HTERT-HM (cell line): ENCODE measurements around a stretch of chr7.

DNA sequence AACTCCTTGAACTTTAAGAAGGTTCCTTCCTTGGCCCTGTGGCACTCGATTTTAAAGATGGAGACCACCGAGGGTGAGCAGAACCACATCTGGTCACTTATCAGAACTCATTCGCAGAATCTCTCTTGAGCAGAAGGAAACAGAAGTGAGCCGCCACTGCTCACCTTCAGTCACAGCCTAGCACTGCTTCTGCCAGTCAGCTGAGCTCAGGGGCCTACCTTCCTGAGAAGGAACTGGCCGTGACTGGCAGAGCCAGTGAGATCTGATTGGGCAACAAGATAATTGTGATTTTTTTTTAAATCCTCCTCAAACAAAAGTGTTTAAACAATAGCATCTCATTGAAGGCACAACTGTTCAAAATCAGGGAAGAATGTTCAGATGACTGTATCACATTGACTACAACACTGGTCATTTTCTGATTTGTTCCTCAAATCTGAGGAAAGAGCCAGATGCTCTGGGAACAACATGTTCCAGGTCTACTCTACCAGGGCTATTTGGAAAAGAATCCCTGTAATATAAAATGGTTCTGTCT lies 2.7 kb upstream of the SYPL1 start:
- RRBS = no CpG with 5 or more reads among the region's 5 CpGs

DNA sequence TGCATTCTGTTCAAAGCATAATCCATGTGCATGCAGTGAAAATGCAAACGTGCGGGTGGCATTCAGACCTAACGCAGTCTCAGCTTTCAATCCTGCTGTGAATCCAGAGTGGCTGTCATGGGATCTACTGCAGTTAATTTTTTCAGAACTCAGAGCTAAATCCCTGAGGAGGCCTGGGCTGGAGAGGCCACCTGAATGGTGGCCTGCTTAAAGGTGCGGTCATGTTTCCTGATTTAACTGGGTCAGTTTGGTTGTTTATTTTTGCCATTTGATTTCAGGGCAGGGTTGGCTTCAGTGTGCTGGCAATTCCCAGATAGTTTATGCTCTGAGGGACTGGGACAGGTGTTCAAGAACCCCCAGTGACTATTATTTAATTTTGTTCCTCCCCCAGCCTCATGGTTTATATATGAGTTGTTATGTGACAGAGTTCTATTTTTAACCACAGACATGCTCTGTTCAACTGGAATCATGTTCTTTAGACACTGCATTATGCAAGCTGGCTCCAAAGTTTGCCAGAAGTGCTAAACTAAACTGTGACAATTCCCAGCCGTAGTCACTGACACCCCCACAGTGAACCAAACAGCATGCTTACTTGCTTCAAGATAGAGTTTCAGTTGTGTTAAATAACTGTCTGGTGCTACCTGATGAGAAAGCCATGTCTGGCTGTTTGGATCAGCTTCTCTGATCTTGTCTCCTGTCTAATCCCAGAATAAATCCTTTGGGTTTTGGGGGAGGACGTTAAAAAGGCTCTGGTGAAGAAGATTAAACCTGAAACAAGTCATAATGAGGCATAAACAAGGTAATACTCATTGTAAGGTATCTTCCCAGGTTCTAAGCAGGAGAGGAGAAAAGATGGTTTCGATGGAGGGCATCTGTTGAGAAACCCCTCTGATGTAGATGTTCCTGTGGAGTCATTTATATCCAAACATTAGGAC lies 27.7 kb upstream of the SYPL1 start:
- RRBS = no CpG with 5 or more reads among the region's 7 CpGs

DNA sequence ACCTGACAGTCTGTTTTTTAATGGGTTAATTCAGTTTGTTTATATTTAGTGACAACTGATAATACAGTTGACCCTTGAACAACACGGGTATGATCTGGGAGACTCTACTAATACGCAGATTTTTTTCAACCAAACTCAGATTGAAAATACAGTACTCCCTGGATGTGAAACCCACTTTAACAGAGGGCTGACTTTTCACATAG lies 69.8 kb upstream of the SYPL1 start:
- RRBS = no CpG with 5 or more reads among the region's 2 CpGs

- RRBS = no CpG with 5 or more reads among the region's 3 CpGs
These were observed 35.9 kb downstream of the NAMPT start for GRCh38 chr7:106248765-106249432.

GRCh38 chr7:106249433-106250206 lies 35.2 kb downstream of the NAMPT start:
- RRBS = no CpG with 5 or more reads among the region's 5 CpGs

- RRBS = no CpG with 5 or more reads among the region's 5 CpGs
These were observed 19.7 kb downstream of the NAMPT start for GRCh38 chr7:106264680-106265870.

DNA sequence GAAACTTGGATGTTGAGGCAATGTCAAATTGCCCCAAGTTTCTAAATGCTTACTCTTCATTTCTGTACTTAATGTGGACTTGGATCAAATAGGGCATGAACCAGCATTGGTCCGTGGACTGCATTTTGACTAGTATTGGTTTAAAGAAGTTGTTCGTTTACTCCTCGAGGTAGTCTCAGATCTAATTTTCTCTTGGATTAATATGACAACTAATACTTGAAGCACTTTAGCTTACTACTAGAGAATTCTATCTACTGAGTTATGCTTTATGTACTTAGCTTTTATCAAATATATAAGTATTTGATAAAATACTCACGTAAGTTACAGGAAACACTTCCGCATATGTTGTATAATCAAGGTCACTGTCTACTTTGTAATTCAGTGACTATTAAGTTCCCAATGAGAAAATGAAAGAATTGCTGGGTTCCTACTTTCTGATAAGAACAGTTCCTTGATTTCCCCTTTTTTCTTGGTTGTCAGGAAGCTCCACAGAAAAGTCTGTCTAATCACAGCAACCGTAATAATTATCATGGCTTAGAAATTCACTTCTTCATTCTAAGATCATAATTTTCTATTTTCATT lies 15.0 kb downstream of the NAMPT start:
- RRBS = no CpG with 5 or more reads among the region's 6 CpGs

- RRBS = no CpG with 5 or more reads among the region's 11 CpGs
These were observed 11.4 kb downstream of the NAMPT start for GRCh38 chr7:106272970-106274153.

DNA sequence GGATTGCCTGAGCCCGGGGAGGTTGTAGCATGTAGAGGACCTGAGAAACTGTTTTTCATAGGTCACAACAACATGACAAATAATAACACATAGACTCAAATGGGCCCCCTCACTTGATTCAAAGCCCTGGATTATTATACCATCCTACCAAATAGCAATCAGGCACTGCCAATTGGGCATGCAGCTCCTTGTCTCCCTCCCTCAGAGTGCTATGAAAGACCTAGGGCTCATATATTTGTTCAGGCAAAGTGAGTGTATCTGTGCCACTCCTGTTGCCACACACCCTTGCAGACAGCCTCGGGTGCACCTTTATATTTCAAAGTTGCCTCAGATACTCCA lies 2.9 kb upstream of the NAMPT start:
- RRBS = no CpG with 5 or more reads among the region's 2 CpGs

DNA sequence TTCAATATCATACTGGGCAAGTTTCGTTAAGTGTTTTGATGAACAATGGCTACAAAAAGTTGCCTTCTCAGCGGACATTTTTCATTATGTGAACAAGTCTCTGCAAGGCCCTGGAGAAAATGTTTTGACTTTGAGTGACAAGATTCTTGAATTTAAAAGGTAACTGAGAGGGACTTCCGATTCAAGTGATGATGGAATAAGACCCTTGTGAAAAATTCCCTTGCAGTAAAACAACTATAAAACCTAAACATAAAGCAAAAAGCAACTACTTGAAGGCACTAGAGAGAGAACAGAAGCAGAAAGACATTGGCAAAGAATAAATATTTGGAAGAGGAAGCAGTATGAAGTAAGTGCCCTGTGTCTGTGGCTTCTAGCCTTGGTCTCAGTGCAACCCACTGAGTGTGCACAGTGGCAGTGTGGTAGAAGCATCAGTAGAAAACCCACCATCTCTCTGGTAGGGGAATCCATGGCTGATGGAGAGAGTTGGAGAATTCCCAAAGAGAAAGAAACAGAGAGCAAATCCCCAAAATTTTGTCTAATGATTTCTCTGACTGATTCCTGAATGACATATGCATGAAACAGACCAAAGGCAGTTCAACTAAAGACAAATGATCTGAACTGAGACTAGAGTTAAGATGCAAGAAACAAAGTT lies 62.7 kb upstream of the NAMPT start:
- RRBS = no CpG with 5 or more reads among the region's 3 CpGs

- RRBS = no CpG with 5 or more reads among the region's 1 CpG
These were observed 134.0 kb upstream of the NAMPT start for GRCh38 chr7:106418809-106419212.

- RRBS = no CpG with 5 or more reads among the region's 6 CpGs
These were observed 142.0 kb downstream of the CCDC71L start for GRCh38 chr7:106518987-106519392.

DNA sequence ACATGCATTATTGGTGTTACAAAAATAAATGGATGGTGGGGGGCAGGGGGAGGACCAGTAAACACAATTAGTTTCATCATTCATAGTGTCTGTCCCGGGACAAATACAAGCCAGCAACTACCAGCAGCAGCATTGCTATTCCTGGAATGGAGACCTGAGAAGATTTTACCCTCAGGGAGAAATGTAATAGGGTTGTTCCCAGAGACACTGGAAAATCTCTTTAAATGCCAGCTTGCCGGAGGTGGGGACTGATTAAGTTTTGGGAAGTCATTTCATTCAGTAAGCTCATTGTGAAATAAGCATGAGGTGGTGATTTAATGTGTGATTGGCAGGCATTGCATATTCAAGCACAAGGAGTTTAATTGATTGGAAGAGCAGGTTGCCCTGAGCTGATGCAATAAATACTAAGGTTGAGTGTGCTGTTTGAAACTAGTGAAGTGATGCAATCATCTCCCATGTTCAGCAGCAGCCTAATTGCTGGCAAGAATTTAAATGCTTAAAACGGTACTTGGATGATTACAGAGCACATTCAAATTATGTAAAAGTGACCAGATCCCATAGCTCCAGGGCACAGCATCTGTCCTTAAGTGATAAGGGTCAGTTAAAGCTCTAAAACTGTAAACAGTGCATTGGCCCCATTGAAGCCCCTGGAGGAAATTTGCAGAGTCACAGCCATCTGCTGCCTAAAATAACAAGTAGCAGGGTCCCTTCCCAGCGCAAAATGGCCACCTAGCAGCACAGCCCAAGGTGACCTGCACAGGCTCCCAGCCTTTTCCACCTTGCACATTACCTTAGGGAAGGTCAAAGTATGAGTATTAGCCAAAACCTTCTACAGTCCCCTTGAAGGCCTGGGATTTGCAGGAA lies 92.2 kb downstream of the CCDC71L start:
- RRBS = 20% methylated on average over 1 of the region's 4 CpGs

DNA sequence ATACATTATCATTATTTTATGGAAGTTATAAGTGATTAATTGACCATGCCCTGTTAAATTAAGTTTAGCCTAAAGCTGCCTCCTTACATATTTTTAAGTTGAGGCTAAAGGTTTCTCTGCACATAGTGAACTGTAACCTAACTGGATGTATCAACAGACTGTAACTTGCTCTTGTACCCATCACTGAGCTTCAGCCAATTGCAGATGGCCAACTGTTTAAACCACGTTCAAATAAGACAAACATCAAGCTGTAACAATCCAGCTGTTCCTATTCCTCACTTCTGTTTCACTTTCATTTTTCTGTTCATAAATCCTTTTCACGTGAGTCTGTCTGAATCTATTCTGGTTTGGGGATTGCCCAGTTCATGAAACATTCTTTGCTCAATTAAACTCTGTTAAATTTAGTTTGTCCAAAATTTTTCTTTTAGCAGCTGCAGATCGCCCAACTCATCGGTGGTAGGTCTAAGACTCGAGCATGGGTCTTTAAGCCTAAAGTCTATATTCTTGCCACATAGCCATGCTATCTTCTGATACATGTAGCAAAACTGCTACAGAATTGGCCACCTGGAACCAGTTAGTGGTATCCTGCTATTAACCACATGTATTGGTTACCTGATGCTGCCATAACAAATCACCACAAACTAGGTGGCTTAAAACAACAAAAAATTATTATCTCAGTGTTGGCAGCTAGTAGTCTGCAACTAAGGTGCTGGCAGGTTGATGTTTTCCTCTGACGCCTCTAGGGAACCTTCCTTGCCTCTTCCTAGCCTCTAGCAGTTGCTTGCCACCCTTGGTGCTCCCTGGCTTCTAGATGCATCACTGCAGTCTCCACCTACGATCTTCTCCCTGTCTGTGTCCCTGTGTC lies 96.9 kb upstream of the PIK3CG start:
- RRBS = no CpG with 5 or more reads among the region's 7 CpGs

DNA sequence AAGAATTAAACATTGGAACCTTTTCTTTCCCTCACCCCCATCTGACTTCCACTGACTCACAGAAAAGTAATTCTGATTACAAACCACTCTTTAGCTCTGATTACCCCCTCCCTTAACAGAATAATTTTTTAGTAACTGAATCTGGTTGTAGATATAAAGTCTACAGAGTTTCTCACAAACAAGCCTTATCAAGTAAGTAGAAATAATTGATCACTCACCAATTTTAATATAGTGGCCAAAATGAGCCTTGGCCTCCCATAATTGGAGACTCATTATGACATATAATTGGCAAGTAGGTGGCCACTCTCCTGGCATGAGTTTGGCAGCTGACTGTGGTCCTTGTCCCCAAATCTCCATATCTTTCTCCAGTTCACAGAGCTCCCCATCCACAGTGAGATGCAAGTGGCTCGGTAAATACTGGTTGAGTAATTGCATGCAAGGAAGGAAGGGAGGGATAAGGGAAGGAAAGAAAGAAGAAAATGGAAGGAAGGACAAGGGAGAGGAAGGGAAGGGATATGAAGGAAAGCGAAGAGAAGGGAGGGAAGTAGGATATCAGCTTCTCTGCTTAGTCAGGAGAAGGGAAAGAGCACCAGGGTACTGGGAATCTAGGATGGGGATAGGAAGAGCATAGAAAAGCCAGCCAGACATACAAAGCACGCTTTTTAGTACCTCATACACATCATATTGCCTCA lies 32.2 kb downstream of the SLC26A4 start:
- RRBS = no CpG with 5 or more reads among the region's 3 CpGs

- RRBS = no CpG with 5 or more reads among the region's 2 CpGs
These were observed 17.1 kb downstream of the CBLL1 start for GRCh38 chr7:107760908-107761496.

GRCh38 chr7:107934649-107935983 lies 44.1 kb downstream of the DLD start:
- RRBS = no CpG with 5 or more reads among the region's 13 CpGs

DNA sequence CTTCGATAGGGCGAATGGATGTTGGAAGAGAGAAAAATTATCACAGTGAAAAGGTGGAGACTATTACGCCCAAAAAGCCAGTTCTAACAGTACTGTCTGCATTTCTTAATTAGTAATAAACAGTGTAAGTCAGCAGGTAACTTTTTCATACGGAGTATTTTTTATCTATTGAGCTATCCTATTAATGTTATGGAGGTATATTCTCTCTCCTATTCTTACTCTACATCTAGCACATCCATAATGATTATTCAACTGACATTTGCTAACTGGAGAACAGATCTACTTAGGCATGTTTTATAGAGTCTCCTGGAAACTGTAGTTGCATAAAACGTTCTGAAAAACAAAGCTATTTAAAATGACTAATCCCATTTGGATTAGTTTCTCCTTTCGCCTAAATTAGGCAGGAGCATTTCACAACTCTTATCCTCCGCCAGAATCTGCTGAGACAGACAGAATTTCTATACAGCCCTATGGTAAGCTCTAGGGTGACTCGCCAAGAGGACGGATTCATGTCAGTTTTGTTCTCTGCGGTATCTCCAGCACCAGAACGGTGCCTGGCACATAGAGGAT lies 44.4 kb downstream of the LAMB1 start:
- RRBS = no CpG with 5 or more reads among the region's 11 CpGs

DNA sequence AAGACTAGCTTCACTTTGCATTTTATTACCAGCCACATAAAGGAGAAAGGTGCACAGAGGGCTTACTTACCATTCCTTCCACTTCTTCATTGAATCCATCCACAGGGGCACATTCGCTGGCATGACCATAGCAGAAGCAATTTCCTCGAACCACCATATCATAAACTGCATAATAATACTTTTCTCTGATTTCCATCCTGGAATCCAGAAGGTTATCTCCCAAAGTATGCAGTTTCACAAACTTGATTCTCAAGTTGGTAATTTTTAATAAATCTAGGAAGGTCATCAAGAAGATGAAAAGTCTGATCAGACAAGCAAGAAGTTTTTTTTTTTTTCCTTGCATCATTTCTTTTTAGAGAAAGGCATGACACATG lies 22.4 kb downstream of the LAMB1 start:
- RRBS = no CpG with 5 or more reads among the region's 2 CpGs

GRCh38 chr7:108470486-108471215 lies 14.4 kb upstream of the NRCAM start:
- RRBS = no CpG with 5 or more reads among the region's 4 CpGs